Cardiac ventricle fibroblast (primary cell): ENCODE measurements around the genes KLF17 and TESK2.

DNA sequence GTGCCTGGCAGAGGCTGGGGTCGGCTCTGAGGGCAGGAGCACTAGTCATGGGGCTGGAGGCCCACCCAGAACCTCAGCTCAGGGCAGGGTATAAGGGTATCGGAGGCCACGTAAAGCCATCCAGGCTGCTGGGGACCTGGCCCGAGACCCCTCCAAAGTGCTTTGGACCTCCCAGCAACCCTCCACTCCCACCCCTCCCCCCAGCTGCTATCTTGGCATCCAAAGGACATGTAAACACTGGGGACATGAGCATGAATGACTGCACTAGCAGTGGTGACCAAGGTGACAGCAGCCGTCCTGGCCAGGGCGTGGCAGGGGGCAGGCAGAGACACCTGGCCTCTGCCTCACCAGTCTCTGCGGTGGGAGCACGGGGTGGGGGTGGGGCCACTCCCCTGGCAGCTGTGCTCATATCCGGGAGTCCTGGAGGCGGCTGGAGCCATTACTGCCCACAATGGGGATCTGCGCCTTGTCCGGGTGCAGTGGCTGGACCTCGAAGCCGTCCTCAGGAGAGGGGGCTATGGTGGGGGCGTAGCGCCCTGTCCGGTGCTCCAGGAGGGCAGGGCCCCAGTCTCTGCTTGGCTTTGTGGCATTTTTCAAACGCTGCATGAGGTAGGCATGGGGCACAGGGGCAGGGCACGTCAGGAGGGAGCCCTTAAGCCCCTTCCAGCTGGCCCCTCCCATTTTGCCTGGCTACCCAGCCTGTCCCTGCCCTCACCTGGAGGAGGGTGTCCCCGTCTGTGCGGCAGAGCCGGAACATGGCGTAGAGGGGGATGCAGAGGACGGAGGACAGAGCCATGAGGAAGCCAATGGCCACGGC lies 5.9 kb downstream of the CCDC24 start:
- RAMPAGE, long total RNA: no peak

GRCh38 chr1:44014928-44015639 lies 16.2 kb downstream of the SLC6A9 start:
- RAMPAGE, long total RNA: no peak

- RAMPAGE, long total RNA: no peak
These were observed 9.2 kb downstream of the SLC6A9 start for GRCh38 chr1:44022071-44022381.

- RAMPAGE, long total RNA: no peak
These were observed at the start of gene KLF17 for GRCh38 chr1:44118559-44119367. TSS of gene KLF17 (plus strand) at chr1:44118821.

GRCh38 chr1:44329850-44330809 lies 24.9 kb downstream of the ERI3 start:
- RAMPAGE, long total RNA: no peak

DNA sequence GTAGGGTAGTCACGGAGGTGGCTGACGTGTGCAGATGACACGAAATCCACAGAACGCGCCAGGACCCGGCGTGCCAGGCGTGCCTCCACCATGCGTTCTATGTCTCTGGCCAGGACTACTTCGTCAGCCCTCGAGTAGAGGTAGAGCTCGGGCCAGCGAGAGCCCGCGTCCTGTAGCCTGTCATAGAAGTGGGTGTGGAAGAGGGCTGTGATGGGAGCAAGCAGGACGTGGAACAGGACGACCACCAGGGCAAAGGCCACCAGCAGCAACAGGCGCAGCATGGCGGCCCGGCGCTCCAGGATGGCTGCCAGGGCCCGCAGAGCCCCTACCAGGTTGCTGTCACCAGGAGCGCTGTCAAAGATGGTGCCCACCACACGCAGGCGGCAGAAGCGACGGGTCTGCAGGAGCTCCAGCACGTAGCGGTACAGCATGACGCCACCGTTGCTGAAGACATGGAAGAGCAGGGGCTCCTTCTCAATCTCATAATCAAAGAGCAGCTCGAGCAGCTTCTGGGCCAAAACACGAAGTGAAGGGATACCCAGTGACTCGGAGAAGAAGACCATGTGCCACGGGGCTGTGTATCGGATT lies 19.6 kb downstream of the TMEM53 start:
- RAMPAGE, long total RNA: no peak

- RAMPAGE, long total RNA: no peak
These were observed 1.1 kb upstream of the KIF2C start for GRCh38 chr1:44738407-44738975.

DNA sequence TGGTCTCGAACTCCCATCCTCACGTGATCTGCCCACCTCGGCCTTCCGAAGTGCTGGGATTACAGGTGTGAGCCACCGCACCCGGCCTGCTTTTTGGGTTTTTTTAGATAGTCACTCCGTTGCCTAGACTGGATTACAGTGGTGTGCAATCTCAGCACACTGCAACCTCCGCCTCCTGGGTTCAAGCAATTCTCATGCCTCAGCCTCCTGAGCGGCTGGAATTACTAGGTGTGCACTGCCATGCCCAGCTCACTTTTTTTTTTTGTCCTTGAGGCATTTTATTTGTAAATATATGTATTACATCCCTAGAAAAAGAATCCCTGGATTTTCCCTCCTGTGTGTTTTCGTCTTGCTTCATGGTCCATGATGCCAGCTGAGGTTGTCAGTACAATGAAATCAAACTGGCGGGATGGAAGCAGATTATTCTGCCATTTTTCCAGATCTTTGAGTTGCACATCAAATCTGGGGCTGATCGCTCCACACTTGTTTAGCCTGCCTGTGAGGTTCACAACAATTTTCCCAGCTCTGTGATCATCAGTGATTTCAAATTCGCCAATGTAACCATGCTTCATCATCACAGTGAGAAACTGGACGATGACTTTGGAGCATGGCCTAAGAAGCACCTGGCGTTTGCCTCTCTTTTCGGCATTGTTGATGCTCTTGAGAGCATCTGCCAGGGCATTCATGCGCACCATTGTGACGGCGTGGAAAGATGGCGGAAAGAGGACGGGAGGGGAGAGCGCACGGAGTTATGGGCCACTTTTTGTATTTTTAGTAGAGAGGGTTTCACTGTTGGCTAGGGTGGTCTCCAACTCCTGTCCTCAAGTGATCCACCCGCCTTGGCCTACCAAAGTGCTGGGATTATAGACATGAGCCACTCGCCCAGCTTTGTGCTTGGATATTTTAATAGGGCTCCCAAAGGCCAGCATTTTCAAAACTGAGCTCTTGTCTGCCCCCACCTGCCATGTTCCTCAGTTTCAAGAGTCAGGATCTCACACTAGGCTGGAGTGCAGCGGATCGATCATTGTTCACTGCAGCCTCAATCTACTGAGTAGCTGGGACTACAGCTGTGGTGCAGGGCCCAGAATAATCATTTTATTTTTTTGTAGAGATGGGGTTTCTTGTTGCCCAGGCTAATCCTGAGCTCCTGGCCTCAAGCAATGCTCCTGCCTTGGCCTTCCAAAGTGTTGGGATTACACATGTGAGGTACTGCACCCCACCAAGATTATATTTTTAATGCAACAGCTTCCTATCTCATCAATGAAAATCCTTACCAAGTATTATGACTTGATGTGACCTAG lies 5.1 kb downstream of the RPS8 start:
- RAMPAGE, long total RNA: no peak

GRCh38 chr1:44783649-44784777 lies 4.0 kb downstream of the BEST4 start:
- RAMPAGE, long total RNA: no peak

- RAMPAGE, long total RNA: no peak
These were observed 6.7 kb downstream of the HECTD3 start for GRCh38 chr1:45004256-45005068.

DNA sequence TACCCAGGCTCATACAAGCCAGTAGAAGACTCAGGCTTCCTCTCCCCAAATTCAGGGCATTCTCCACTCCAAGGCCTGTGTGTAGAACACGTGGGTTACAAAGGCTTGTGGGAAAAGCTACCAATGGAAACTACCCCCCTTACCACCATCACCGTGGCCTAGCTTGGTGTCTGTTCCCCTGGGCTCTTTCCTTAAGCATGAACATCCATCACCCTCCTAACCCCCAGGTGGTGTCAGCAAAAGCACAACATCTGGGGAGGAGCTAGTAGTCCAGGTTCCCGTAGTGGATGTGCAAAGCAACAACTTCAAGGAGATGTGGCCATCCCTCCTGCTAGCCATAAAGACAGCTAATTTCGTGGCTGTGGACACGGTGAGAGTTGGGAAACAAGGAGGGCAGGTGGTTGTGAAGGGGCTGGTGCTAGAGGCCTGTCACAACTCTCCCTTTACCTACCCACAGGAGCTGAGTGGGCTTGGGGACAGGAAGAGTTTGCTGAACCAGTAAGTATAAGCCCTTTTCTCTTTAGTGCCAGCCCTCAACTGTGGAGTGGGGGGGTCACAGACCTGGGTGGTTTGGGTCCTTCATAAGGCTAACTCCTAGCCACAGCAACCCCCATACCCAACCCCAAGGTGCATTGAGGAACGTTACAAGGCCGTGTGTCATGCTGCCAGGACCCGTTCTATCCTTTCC lies 1.0 kb downstream of the TOE1 start:
- RAMPAGE, long total RNA: no peak

- RAMPAGE, long total RNA: no peak
These were observed 6.7 kb downstream of the TOE1 start for GRCh38 chr1:45346319-45347330.

DNA sequence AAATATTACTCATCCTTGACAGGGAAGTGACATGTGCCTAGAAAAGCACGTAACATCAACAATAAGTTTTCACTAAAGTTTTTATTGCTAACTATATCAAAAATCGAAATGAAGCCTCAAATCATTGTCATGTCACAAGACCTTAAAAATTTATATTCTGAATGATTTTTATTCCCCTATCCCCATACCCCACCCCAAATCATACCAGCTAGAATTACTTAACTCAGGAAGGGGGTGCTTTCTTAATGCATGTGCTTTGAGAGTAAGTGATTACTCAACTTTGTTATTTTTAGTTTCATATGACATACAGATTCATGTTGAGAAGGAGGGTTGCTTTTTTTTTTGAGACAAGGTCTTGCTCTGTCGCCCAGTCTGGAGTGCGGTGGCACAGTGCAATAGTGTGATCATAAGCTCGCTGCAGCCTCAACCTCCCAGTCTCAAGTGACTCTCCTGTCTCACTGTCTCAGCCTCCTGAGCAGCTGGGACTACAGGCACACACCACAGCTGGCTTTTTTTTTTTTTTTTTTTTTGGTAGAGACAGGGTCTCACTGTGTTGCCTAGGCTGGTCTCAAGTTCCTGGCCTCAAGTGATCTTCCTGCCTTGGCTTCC lies 53.9 kb downstream of the TOE1 start:
- RAMPAGE, long total RNA: no peak

DNA sequence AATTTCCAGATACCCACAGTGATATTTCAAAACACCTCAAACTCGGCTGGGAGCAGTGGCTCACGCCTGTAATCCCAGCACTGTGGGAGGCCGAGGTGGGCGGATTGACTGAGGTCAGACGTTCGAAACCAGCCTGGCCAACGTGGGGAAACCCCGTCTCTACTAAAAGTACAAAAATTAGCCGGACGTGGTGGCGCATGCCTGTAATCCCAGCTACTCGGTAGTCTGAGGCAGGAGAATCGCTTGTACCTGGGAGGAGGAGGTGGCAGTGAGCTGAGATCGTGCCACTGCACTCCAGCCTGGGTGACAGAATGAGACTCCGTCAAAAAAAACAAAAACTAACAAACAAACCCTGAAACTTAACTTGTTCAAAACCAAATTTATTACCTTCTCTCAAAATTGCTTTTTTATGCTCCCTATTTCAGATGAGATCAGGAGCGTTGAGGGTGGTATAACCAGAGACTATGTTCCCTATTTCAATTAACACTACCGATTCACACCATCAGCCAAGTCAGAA lies 1.4 kb downstream of the TESK2 start:
- RAMPAGE, long total RNA: no peak

DNA sequence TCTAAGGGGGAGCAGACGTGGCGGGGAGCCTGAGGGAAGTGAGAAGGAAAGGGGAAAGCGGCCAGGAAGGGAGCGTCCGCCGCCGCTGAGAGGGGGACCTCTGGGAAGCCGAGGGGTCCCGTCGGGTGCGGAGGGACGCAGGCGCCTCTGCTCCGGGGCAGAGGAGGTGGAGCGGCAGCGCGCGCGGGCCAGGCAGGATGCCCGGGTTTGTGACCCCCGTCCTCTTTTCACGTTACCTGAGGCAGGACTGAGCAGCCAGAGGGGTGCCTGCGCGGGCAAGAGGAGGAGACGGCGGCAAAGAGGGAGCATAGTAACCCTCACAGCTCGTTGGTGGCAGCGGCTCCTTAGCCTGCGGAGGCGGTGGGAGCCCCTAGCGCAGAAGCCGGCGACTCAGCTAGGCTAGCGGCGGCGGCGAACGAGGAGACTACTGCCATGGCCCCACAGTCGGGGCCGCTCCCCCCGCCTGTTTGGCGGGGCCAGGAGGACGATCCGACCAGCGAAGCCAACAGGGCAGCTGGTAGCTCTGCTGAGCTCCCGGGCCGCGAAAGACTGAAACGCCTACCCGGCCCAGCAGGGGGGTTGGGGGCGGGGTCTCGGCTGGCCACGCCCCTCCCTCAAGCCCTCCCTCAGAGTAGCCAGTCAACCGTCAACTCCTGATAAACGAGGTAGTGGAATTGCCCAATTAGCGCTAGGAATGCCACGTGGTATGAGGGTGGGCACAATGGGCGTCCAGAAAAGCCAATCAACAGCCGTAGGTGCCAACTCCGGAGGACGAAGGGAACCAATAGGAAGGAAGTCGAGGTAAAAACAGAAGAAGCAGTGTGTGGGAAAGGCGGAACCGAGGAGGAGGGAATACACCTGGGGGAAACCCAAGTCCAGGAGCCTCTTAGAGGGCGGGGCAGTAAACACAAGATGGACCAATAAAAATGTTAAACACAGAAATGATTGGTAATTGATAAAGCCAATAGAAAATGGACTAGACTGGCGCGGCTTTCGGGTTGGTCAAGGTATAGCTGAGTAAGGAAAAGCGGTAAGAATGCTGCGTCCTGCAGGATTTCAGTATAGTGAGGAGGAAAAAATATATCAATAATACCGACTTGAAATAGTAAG lies at the start of gene TESK2:
TSS of gene TESK2 (minus strand) at position 548 of the 1,110 bp plus-strand sequence.
- RAMPAGE, long total RNA: no peak

GRCh38 chr1:45557448-45557884 lies 6.8 kb downstream of the AKR1A1 start:
- RAMPAGE, long total RNA: no peak

DNA sequence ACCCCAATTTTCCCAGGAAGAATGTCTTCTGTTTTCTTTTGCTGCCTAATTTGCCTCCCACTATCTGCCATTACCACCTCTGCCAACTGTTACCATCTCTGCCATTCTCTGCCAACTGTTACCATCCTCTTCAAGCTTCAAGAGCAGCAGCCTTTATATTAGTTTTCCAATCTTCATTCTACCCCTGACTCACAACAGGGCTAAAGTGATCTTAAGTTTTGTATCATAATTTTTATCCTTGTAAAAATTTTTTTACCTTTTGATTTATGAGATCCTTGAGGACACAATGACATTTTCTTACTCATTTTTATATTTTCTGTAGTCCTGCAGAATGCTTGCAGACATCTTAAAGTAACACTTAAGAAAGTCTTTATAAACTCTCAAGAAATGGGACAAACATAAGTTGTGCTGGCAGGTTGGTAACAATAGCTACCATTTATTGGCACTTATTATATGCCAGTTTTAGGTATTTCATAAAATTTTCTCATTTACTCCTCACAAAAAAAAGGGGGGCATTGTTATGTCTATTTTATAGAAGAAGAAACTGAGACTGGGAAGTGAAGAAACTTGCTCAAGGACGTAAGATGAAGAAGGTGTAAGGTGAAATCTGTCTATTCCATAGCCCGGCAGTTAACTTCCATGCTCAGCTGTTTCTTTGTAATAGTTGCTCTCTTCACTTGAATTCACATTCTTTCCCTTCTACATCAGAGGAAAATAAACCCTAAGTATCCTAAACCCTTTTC lies 13.7 kb upstream of the CCDC17 start:
- RAMPAGE, long total RNA: no peak

- RAMPAGE, long total RNA: no peak
These were observed 23.4 kb upstream of the CCDC17 start for GRCh38 chr1:45647146-45647804.

DNA sequence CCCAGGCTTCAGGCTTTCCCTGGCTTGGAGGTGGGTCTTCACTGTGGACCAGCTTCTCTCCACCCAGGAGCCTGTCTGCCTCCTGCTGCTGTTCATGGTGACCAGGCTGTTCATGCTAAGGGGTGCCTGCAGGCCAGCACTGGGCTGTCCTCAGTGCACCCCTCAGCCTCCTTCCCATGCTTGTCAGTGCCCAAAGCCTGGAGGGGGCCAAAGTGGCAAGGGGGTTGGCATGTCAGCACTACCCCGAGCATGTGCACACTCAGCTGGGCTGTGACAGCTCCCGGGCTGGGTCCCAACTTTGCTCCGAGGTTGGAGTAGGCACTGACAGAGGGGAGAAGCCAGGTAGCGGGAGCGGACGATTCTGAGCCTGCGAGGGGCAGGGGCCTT lies 118.9 kb downstream of the MAST2 start:
- RAMPAGE, long total RNA: no peak

GRCh38 chr1:46019487-46020150 lies 112.8 kb downstream of the PIK3R3 start:
- RAMPAGE, long total RNA: no peak